Parotid gland (tissue), 1 donor: ENCODE results near the genes MPG and CAPN15.

DNA sequence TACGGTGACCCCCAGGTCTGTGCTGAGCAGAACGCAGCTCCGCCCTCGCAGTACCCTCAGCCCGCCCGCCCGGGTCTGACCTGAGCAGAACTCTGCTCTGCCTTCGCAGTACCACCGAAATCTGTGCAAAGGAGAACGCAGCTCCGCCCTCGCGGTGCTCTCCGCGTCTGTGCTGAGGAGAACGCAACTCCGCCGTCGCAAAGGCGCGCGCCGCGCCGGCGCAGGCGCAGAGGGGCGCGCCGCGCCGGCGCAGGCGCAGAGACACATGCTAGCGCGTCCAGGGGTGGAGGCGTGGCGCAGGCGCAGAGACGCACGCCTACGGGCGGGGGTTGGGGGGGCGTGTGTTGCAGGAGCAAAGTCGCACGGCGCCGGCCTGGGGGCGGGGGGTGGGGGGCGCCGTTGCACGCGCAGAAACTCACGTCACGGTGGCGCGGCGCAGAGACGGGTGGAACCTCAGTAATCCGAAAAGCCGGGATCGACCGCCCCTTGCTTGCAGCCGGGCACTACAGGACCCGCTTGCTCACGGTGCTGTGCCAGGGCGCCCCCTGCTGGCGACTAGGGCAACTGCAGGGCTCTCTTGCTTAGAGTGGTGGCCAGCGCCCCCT lies 42.9 kb downstream of the POLR3K start:
- PRO-cap, result no peak

GRCh38 chr16:63594-63949 lies 8.9 kb downstream of the RHBDF1 start:
- PRO-cap, result no peak

DNA sequence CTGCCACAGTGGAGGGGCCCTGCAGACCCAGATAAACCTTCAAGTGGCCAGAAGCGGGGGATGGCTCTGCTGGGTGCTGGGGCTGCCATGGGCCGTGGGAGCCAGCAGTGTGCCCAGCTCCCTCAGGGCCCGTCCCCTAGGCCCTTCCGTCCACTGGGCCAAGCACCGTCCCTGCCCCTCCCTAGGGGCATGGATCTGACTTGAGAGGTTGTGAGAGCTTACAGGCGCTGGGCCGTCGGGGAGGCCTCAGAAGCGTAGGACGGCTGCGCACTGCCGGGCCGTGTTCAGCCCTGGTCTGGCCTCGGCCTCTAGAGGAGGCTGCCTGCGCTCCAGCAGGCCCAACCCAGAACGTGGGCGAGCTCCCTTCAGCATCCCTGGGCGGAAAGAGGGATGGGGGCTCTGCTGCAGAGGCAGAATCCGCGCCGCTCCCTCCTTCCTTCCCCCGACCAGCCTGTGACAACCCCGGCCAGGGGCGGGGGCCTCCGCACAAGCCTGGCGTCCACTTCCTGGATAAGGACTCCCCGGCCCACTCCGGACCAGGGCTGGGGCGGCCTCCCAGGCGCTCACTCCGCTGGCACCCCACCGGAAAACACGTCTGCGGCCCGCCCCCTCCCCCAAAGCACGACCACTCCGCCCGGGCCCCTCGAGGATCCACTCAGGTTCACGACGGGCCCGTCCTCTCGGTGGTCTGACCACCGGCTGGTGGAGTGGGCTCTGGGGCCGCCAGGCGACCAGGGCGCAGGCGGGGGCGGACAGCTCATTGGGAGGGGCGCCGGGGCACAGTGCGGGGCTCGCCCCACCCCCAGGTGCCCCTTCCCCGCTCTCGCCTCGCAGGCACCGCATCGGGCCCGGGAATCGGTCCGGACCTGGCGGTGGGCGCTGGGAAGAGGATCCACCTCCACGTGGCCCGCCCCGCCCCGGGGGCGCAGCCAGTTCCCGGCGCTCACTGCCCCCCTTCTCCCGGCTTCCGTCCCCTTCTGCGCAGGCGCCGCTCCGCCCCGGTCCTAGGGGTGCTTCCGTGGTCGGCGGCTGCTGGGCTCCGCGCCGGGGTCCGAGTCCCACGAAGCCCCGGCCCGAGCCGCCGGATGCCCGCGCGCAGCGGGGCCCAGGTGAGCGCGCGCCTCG lies at the start of gene MPG:
TSS of gene MPG (plus strand) at position 1,001 of the 1,125 bp plus-strand sequence.
- PRO-cap, result bidirectional peak, plus-strand start at position 534 of the sequence, minus-strand start at position 376 of the sequence; bidirectional peak, plus-strand start at position 1,007 of the sequence, minus-strand start at position 955 of the sequence

GRCh38 chr16:89624-90177 lies 11.7 kb downstream of the MPG start:
- PRO-cap, result no peak

DNA sequence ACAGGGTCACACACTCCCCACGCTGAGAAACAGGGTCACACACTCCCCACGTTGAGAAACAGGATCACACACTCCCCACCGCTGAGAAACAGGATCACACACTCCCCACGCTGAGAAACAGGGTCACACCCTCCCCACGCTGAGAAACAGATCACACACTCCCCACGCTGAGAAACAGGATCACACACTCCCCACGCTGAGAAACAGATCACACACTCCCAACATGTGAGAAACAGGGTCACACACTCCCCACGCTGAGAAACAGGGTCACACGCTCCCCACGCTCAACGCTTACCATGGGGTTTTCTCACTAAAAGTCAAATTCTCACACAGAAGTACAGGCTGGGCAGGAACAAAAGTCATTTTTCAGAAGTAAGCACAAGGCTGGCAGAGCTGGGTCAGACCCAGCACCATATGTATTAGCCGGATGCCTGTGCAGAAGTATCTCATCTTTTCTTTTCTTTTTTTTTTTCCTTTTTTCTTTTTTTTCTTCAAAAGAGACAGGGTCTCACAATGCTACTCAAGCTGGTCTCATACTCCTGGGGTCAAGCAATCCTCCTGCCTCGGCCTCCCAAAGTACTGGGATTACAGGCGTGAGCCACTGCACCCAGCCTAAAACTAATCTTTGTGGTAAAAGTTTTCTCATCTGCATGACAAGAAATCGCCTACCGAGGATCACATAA lies 14.4 kb downstream of the NPRL3 start:
- PRO-cap, result no peak

DNA sequence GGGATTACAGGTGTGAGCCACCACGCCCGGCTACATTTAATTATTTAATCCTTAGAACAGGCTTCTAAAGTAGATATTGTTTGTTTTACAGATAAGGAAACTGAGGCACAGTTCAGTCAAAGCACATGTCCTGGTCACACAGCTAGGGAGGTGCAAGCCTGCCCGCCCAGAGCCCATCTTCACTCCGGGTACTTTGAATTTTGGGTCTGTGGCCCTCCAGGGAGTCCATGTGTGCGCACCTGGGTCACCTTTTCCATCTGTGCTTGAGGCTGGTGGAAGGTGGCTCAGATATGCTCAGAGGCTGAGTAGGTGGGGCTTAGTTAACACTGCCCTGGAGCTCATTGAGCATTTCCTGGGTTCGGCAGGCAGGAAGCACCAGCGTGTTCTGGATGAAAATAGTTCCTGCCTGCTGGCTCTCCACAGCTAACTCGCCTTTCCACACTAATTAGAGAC lies 19.1 kb downstream of the FAM234A start:
- PRO-cap, result no peak

- PRO-cap, result no peak
Observed at GRCh38 chr16:276342-276969, 712 bp upstream of the RGS11 start.

GRCh38 chr16:304076-304680 lies 21.2 kb downstream of the PDIA2 start:
- PRO-cap, result no peak

- PRO-cap, result no peak
Observed at GRCh38 chr16:337967-338543, 14.5 kb downstream of the AXIN1 start.

DNA sequence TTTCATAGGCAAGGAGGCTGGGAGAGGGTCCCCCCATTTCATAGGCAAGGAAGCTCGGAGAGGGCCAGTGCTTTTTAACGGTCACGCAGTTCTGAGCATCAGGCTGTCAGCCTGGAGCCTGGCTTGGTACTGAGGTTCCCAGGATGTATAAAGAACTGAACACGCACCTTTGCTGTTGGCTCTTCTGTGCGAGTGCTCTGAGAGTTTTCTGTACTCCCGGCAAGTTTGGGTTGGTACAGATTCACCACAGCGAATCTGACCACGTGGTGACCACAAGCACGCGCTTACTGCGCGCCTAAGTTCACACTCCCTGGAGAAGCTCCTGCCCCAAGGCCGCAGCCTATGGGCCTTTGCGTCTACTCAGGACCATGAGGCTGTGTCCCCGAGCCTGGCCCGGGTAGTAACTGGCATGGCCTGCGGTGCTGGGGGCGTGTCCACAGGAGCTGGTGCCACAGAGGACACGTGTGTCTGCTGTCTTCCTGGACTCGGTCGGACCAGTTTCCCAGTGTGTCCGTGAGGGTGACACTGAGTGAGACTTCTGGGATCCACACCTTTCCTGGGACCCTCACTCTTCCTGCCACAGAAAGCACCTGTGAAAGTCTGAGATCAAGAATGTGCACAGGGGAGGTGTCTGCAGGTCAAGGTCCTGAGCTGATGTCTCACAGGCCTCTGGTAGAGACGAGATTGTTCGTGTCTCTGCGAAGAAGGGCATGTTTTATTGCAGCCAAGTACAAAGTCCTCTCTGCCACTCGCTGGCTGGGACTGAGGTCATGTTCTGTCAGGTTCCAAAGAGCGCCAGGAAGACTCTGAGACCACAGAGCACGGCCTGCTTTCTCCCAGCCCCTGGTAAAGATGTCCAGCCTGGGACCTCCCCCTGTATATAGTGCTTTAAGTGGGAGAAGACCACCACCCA lies 25.3 kb upstream of the CAPN15 start:
- PRO-cap, result no peak

GRCh38 chr16:527004-528083 lies at the start of gene CAPN15:
Gene CAPN15 (plus strand): TSS chr16:527712.
- PRO-cap, result unidirectional peak, minus-strand start at chr16:527214; unidirectional peak, minus-strand start at chr16:527404; unidirectional peak, plus-strand start at chr16:527814

DNA sequence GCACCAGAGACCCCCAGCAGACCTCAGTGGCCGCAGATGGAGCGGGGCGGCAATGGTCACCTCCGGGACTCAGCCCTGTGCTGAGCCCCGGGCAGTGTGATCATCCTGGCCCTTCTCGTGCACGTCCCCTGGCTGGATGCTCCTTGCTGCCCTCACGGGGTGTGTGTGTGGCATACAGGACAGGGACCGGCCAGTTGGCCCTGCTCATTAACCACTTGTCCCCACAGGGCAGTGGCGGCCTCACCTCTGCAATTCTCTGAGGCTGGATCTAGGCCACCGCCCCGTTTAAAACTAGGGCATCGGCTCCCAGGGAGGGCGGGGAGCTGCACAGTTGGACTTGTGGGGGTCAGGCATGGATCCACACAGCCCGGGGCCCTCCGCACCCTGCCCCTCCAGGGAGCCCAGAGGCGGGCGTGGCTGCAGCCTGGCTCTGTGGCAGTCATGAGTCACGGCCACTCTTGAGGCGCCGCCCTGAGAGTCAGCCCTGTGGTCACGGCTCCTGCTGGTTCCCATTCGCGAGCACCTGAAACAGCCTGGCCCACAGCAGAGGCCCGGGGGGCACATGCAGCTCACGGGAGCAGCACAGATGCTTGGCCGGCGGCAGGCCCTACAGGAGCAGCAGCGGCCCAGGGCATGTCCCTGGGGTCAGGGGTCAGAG lies 7.9 kb downstream of the CAPN15 start:
- PRO-cap, result no peak

- PRO-cap, result no peak
Observed at GRCh38 chr16:535922-536366, 8.4 kb downstream of the CAPN15 start.

- PRO-cap, result no peak
Observed at GRCh38 chr16:537742-538818, 10.6 kb downstream of the CAPN15 start.

DNA sequence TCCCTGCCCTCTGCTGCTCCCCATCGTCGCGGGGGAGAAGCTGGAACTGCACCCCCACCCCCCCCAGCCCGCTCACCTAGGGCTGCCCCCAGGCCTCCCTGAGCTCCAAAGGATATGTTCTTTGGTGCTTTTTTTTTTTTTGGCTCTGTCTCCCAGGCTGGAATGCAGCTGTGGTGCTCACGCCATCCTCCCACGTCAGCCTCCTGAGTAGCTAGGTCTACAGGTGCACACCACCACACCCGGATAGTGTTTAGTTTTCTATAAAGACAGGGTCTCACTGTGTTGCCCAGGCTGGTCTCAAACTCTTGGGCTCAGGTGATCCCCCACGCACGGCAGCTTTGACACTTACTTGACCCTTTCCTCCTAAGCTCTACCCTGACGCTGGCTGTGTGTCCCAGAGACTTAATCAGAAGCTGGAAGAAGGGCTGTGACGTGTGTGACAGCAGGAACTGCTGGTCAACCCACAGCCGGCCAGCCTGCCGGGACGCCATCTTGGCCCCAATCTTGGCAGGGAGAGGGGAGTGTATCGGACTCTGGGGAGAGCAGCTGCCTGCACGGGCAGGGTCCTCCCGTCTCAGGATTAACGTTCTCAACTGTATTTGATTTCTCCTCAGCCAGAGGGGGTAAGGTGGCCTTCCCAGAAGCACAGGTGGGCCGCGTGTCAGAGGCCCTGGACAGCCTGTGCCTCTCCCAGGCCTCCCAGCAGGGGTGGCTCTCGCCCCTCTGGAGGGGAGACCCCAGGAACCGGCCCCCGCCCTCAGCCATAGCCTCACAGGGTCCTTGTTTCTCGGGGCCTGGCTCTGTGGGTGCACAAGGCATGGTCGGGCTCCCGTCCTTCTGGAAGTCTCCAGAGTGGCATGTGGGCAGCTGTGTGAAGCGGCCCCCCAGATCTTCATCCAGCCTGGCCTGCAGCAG lies 11.6 kb downstream of the CAPN15 start:
- PRO-cap, result no peak

GRCh38 chr16:568458-569166 lies 1.2 kb upstream of the PIGQ start:
- PRO-cap, result no peak

GRCh38 chr16:578884-579558 lies 9.3 kb downstream of the PIGQ start:
- PRO-cap, result no peak

- PRO-cap, result no peak
Observed at GRCh38 chr16:608810-609937, 19.3 kb downstream of the RAB40C start.

DNA sequence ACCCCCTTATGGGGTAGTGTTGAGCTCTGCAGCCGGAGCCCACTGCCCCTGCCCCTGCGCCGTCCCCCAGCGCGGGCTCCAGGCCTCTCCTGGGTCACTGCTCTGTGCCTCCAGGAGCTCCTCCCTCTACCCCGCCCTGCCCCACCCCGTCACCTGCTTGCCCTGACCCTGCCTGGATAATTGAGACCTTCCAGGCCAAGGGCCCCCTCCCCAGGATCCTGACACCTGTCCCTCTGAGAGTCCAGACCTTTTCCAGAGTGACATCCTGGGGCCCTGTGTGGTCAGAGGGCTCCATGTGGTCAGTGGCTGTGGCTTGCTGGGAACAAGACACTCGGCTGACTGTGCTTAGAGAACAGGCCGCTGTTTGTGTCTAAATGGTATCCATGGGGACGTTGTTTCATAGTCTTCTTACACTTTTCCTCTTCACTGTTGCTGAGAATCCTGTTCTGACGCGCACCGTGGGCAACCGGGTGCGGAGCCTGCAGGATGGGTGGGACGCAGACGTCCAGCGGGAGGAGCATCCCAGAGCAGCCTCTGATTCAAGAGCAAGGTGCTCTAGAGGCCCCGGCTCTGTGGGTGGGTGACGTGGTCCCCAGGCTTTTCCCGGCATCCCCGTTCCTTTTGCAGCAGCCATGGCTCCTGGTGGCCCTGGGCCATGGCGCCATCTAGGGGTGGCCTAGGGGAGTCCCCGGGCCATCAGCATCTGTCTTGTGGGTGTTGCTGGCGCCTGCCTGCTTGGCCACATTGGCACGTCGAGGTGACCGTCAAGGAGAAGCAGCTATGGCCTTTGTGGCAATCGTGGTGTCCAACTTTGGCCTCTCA lies 20.0 kb upstream of the WFIKKN1 start:
- PRO-cap, result no peak

DNA sequence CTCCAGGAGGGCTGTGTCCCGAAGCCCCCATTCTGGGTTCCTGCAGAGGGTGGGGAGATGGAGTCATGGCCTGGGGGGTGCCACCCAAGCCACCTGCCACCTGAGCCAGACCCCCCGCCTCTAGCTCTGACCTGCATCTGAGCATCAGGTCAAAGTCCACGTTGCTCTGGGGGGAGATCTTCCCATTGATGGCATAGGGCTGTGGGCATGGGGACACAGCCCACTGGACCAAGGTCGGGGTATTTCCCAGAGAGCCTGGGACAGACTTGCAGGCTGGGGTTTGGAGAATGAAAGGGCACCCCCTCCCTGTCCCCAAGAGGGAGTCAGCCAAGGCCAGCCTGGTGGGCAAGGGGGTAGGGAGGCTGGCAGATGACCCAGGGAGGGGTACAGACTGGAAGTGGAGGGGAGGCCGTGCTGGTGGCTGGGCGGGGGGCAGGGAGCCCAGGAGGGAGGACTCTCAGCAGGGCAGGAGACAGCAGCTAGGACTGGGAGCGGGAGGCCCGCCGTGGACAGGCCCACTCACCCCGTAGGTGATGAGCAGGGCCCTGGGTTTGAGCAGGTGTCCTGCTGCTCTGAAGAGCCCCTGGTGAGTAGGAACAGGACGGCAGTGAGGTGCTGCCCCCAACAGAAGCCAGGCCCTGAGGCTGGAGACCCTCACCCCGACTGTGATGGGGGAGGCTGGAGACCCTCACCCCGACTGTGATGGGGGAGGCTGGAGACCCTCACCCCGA lies 1.2 kb downstream of the METTL26 start:
- PRO-cap, result no peak